Umbilical cord (tissue), 2 donors: Measurements from ENCODE around the genes CCN6, LAMA4, NT5DC1 and RSPH4A.

- RAMPAGE, long total RNA, result no peak
Measured at GRCh38 chr6:112054022-112054632, at the start of gene CCN6. Gene CCN6, plus strand, starts transcription at chr6:112054104.

DNA sequence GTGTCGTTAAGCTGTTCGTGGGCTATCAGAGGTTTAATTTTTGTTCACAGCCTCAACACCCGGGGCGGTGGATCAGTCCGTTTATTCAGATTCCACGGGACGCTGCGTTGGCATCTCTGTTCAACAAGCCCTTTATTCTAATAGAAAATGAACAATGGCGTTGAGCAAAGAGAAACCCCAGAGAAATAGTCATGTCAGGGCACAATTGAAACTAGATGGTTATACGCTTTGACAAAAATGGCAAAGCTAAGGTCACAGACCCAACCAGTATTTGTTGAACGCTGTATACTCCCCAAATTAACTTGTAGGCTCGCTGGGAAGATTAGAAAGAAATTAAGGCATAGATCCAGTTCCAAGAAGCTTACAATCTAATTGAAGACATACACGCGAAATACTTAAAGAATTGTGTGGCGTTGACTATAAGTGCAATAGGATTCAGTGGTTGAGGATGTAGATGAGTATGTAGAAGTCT is 399 bp downstream of the FAM229B start:
- RAMPAGE, long total RNA, result no peak

- RAMPAGE, long total RNA, result no peak
Measured at GRCh38 chr6:112131414-112131988, 44.1 kb downstream of the FAM229B start.

GRCh38 chr6:112216527-112217672 is 37.5 kb downstream of the LAMA4 start:
- RAMPAGE, long total RNA, result no peak

DNA sequence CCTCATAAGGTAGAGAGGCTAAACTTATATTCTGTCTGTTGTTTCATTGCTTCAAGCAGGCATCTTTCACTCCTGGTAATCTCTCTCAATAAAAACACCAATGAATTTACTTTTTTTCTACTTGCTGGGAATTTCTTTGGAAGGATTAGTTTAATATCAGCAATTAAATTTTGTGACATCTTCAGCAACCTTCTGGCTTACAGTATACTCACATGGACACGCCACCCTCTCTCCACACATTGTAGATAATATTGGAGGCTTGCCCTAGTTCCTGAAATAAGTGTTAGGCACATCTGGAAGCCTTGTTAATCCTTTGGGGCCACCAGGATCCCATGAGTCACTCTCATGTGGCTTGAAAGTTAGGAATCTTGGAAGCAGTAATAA is 20.7 kb downstream of the LAMA4 start:
- RAMPAGE, long total RNA, result no peak

DNA sequence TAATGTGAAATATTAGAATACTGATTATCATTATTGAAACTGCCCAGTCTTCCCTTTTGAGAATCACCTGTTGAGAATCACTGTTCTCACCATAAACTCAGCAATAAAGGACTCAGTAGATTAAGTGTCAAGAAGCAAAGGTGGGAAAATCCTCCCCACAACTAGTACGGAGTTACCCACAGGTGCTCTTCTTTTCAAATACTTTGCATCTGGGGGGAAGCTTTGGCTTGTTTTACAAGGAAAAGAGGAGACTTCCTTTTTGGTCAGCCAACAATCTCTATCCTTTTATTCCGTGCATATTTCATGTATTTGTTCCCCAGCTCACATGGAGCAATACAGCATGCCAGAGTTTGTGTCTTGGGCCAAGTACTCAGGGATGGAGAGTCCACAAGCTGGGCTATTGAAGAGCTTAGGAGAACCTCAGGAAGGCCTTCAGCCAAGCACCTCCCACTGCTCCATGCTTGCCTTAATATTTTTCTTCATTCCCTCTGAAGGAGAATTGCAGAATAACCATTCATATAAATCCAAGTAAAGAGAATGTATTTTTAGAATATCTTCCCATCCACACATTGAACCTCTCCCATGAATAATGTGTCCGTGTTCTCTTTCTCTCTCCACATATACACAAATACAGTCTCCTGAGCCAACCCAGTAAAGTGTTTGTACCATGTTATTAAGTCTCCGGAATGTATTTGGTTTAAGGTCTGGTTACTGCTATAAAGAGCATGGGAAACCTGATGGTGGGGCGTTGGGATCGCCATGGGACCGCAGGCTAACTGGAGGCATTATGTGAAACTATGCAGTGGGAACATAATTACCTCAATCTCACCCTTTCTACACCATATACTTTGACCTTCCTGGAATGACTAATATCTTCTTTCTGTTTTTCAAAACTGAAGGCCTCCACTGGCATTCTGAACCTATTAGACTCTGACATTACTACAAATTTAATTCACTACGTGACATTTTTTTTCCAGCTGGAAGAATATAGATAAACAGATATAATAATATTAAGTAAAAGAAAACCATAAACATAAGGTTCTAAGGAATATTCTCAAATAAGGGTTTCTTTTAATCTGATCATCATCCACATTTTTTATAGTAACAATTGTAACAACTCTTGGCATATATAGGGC is 3.0 kb downstream of the LAMA4 start:
- RAMPAGE, long total RNA, result no peak

DNA sequence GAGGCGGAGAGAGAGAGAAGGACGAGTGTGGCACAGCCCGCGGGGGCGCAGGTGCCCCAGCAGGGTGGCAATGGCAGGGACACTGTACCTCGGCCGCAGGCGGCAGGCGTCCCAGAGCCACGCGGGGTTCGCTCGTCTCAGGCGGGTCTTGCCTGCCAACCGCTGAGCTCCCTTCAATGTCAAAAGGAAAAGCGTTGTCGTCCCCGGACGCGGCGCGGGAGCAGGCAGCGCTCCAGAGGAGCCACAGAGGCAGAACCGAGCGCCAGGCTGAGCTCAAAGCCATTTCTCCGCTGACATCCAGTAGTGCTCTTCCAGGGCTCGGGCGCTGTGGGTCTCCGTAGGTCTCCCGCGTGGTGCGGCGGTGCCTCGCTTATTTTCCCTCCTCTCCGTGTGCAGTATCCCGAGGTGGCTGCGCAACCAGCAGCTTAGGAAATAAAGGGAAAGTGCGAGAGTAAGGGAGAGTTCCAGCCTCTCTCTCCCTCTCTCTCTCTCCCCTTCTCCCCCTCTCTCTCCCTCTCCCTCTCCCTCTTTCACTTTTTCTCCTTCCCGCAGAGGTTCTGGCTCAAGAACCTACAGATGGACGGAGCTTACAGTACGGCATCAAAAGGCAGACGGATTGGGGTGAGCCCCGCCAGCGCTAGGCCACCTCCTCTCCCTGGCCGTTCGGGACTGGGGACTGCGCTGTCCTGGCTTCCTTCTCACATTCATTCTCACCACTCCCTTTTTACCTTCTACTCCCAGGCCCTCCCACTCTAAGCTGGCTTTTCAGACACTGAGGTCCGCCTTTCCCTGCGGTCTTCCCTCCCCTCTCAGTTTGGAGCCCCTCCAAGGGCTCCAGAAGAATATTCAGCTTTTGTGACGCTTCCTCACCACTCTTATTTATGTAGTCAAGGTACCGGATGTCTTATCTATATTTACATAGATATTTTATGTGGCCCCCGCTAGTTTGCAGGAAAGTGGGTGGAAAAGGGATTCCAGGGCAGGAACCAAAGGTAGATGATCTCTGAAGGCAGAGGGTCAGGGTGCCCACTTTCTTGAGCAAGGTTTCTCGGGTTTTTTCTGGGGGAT is at the start of gene LAMA4:
TSS of gene LAMA4 (minus strand) at position 700 of the 1,068 bp plus-strand sequence.
- RAMPAGE, long total RNA, result start-site peak on the minus strand centred at position 505 of the sequence, 470 bp wide, 825 and 600 reads in 2 replicates

DNA sequence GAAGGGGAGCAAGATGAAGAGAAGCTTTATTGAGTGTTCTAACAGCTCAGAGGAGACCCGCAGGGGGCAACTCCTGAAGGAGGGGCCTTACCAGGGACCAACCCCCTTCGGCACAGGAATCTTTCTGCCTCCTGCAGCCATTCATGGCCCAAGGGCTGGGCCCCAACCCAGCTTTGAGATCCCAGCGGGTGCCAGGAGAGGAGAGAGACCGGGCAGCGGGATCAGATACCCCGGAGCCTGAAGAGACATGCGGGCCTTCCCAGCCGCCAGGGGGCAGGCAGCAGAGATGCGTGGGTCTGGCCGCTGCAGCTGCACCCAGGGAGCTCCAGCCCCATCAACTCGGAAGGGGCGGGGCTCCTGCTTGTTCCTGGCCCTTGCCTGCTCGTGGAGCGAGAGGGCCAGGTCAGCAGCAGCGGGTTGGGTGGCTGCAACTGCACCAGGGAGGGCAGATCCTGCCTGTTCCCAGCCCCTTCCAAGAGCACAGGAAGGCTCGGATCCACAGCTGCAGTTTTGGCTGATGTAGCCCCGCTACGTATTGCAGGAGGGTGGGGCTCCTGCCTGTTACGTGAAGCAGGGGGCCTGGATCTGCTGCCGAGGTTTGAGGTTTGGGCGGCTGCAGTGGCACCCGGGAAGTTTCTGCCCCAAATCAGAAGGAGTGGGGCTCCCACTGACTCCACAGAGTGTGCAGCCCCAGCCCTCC is 532.8 kb downstream of the RFPL4B start:
- RAMPAGE, long total RNA, result no peak

DNA sequence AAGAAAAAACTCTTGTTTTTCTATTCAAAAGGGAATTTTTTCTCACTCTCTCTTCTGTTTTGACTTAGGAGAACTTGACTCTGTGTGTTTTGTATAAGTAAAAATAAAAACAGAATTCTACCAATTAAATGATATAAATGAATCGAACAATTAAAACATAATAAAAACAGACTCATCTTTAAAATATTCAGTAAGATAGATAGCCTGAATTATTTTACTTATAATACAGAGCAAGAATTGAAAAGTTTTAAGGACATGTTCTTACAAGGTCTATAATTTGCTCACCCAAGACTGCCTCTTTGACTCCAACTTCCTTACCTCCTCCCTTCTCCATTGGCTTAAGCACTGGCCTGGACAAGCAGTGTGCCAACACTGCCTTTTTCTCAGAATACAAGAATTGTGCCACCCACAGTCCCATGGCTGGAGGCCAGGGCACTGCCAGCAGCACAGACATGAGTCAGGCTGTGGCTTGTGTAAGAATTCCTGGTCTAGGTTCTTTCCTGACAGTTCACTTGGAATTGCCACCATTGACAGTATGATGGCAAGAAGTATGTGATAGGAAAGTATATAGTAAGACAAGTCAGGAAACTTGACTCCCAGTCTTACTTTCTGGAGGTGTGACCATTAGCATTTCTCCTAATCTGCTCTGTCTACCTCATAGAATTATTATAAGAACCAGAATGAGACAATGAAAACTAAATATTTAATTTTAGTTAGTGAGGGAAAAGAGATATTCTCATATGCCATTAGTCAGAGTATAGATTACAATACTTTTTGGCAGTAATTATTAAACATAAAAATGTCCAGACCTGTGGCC is 202.8 kb upstream of the MARCKS start:
- RAMPAGE, long total RNA, result no peak

DNA sequence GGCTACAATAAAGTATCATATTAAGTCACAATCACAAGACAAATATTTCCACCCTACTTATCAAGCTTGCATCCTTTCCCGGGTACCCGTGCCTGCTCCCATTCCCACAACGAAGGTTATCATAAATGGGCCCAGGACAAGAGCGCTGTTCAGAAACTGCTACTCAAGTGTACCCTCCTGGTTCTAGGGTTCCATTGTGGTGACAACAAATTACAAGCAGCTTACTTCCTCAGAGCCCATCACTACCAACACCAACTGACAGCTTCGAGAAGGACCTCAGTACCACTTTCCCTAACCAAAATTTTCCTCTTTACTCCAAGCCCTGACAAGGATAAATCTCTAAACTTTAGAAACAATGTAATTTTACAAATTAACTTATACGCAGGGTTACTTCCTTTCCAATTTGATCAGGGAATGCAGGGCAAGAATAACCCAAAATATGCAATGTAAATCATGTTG is 2.2 kb downstream of the HDAC2 start:
- RAMPAGE, long total RNA, result no peak

DNA sequence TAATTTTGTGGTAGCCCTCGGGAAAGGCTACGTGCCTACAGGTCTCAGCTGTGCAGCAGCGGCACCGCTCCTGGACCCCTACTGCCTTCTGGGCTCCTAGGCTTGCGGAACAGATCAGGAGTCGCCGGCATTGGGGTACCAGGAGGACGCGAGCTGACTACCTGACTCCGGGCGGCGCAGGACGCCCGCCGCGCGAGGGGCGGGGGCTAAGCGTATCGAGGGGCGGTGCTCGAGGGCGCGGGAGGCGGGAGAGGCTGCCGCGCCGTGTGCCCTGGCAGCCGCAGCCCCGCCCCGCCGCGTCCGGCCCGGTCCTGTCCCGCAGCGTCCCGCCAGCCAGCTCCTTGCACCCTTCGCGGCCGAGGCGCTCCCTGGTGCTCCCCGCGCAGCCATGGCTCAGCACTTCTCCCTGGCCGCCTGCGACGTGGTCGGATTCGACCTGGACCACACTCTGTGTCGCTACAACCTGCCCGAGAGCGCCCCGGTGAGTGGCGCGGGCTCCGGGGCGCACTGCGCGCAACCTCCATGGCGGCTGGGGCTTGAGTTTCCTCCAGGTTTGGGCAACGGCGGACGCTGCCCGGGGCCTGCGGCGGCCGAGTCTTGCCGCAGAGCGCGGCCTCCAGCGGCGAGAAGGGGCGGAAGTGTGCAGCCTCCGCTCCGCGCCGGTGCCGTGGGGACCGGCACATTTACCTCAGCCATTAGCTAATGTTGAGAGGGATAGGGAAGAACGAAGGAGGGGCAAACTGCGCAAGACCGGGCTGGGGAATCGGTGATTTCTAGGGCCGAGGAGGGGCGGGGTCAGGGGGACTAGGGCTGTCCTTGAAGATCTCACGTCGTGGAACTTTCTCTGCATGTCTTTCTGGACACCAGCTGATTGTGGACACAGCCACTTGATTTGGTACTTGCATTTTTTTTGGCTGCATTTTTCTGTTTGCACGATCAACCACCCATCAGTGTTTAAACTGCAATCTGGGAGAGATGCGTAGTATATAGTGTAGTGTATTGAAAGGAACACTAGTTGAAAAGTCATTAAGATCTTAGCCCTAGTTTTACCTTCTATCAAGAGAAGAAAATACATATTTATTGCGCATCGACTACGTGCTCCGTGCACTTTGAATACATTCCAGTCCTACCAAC is at the start of gene NT5DC1:
TSS of gene NT5DC1 (plus strand) at position 311 of the 1,134 bp plus-strand sequence.
- RAMPAGE, long total RNA, result no peak

GRCh38 chr6:116371350-116372034 is 745 bp downstream of the DSE start:
- RAMPAGE, long total RNA, result no peak

DNA sequence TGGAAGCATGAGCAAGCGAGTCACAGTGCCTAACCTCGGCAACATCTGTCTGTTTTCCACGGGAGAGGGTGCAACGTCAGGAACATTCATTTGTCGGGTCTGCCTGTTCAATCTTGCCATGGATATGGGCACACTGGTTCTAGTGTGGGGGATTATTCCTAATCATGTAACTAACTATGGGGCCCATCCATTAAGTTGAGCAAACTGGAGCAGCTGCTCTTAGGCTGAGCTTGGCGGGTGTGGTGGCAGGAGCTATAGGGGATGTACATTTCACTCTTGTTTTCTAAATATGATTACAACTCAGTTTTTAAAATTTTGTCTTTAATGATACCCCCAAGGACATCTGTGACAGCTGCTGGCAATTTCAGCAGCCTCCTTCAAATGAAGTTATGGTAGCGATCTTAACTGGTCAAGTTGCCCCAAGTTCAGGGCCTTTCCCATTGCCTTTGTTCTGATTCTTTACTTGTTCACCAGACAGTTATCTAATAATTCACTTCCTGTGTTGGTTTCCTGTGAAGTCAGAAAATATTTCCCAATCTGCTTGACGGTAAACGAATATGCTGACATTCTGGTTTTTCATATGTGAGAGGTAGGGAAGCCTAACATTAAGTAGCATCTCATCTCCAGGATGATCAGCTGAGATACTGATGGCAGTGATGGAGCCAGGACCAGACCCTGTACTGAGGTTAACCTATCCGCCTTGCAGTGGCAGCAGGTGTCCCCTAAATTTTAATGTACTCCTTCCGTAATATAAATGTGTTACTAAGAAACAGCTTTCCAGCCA is 21.7 kb downstream of the DSE start:
- RAMPAGE, long total RNA, result no peak

GRCh38 chr6:116405955-116406507 is 35.3 kb downstream of the DSE start:
- RAMPAGE, long total RNA, result no peak

DNA sequence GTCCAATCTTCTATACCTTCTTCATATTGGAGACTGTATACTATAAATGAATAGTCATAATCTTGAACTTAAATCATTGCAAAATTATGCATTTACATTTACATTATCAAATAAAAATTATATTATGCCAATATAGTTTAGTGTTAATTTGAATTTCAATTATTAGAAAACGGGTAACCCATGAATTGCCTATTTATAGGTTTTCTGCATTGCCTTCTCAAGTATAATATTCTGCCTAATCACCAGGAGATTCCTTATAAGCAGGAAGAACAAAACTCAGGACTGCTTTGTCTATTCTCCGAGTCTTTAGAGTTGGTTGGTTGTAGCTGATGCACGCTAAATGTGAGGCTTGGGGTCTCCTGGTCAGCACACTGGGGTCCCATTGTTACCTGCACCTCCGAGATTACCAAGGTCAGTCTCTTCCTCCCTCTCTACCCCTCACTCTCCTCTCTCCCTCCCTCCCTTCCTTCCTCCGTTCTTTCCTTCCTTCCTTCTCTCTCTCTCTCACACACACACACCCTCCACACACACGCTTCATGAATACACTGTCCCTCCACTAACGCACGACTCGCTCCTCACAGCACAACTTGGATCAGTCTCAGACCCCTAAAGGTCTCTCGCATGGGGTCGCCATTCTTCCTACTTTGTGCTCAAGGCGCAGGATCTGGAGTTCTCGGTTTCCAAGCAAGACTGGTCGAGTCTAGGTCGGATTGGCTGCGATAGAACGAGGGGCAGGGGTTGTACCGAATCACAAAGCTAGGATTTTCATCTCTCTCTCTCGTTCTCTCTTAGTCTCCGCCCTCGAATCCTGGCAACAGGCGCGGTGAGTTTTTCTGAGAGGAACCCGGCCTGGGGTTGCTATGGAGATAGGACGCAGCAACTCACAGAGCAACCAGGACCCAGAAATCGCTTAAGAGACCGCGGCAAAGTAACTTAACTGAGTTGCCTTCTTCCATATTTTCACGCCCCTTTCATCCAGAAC is at the start of gene RSPH4A:
TSS of gene RSPH4A (plus strand) at position 861 of the 982 bp plus-strand sequence.
- RAMPAGE, long total RNA, result no peak

DNA sequence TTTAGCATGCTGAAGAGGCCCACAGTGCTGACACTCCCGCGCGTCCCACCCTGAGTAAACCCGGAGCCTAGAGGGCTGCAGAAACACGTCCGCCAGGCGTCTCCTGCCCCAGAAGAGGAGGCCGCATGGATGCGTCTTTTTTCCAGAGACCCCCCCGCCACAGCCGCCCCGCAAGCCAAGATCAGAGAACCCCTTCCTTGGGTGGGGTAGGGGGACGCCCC is 1.1 kb downstream of the FAM162B start:
- RAMPAGE, long total RNA, result no peak

DNA sequence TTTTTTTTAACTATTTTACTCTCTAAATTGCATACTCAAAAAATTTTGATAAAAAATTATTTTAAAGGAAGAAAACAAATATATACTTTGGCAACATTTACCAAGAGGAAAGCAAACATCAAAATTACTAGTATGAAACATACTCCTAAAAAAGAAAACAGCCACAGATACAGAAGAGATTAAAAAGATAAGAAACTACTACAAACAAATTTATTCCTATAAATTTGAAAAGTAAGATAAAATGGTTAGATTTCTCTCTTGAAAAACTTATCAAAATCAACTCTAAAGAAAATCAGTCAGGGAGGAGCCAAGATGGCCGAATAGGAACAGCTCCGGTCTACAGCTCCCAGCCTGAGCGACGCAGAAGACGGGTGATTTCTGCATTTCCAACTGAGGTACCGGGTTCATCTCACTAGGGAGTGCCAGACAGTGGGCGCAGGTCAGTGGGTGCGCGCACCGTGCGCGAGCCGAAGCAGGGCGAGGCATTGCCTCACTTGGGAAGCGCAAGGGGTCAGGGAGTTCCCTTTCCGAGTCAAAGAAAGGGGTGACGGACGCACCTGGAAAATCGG is 83.8 kb upstream of the VGLL2 start:
- RAMPAGE, long total RNA, result no peak

GRCh38 chr6:118526164-118526617 is 21.9 kb upstream of the PLN start:
- RAMPAGE, long total RNA, result no peak

DNA sequence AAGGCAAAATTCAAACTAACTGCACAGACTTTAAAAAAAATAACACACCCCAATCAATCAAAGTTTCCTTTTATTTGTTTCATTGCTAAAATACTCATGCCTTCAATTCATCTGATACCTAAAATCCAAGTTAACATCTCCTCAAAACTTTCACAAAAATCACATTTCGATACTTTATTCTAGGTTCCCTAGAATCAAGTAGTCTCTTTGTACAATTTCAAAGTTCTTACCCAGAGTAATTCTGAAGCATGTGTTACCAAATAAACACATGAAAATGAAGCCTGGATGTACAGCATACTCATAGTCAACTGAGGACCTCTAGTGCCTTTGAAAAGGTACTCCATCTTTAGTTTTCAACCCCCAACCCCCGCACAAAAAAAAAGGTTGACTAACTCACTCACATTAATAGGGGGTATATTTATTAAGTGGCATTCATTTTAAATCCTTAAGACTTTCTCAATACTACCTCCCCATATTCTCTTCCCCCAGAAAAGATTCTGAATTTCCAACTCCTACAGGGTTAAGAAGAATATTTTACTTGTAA is 2.9 kb downstream of the PLN start:
- RAMPAGE, long total RNA, result no peak

- RAMPAGE, long total RNA, result no peak
Measured at GRCh38 chr6:118664348-118664702, 12.9 kb upstream of the CEP85L start.